Hematopoietic multipotent progenitor cell (in vitro differentiated cells): ENCODE measurements around a stretch of chr5.

- CAGE, long polyA plus RNA = no peak
Observed at GRCh38 chr5:138961647-138962676, 86.8 kb upstream of the LRRTM2 start.

DNA sequence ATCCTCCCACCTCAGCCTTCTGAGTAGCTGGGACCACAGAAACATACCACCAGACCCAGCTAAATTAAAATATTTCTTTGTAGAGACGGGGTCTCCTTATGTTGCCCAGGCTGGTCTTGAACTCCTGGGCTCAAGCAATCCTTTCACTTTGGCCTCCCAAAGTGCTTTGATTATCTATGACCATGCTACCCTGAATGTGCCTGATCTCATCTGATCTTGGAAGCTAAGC, 136.9 kb upstream of the LRRTM2 start:
- CAGE, long polyA plus RNA = no peak

DNA sequence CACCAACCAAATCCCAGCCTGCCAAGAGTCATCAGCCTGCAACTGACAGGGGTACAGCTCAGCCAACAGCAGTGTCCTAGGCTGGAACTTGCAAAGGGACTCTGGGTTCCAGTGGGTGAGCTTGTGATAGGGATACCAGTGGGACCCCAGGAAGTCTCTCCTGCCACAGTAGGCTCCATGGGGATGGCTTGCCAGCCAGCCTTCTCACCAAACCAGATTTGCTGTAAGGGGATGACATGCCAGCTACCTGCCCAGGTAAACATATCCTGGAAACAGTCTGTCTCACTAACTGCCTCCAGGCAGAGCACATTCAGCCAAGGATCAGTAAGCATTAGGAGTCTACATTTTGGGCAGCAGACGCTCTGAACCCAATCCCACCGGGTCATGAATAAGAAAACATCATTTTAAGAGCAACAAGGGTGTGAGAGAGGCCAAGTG, 49.9 kb downstream of the SIL1 start:
- CAGE, long polyA plus RNA = no peak

GRCh38 chr5:139274406-139274773, 19.1 kb upstream of the MATR3 start:
- CAGE, long polyA plus RNA = no peak

DNA sequence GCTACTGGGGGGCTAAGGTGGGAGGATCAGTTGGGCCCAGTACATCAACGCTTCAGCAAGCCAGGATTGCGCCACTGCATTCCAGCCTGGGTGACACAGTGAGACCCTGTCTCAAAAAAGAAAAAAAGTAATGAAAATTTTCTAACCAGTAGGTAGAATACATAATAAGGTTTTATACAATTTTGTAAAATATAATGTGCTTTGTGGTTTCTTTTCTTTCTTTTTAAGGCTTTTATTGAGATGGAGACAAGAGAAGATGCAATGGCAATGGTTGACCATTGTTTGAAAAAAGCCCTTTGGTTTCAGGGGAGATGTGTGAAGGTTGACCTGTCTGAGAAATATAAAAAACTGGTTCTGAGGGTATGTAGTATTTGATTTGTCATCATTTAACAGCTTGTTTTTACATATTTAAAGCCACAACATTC, 20.0 kb upstream of the PAIP2 start:
- CAGE, long polyA plus RNA = no peak

DNA sequence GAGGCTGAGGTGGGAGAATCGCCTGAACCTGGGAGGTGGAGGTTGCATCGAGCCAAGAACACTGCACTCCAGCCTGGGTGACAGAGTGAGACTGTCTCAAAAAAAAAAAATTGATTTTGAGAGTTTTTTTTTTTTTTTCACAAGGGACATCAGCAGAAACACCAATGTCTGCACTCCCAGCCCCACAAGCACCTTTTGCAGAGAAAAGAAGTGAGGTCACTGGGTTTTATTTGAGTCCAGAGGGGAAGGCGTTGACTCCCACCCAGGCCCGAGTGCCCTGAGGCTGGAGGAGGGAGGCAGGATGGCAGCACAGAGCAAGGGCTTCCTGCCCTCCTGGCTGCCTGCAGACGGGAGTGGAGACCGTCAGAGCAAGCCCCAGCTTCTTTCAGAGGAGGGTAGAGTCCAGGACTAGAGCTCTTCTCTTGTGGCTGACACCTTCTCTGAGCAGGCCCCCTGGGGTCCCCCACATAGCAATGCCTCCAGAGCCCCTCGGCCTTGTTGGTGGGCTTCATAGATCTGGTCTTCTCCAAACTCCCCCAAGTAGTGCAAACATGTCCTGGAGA, 2.3 kb downstream of the MZB1 start:
- CAGE, long polyA plus RNA = no peak

GRCh38 chr5:139392915-139393661, 1.8 kb downstream of the PROB1 start:
- CAGE, long polyA plus RNA = no peak

DNA sequence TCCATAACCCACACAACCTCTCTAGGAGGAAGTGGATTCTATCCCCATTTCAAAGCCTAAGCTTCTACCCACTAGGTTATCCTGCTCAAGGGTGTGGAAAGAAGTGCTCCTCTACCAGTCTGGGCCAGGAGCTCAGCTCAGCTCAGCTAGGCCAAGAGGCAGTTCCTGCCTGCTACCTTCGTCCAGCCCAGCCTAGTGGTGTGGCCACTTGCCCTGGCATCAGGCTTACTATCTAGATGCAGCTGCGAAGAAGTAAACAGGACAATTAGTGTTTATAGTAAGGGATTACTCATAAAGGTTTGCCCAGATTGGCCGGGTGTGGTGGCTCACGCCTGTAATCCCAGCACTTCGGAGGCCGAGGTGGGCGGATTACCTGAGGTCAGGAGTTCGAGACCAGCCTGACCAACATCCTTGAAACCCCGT, 12.7 kb upstream of the SPATA24 start:
- CAGE, long polyA plus RNA = no peak

DNA sequence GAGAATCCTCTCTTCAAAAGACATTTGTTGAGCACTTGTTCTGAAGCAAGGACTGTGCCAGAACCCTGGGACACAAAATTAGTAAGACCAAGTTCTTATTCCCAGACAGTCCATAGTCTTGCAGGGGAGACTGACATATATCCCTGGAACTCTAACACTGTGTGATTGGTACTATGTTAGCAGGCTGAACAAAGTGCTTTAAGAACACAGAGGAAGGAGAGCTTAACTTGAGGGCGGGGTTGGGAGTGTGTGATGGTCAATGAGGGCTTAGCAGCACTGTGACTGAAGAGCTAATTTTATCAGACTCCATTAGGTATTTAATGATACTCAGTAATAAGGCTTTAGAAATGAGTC, 14.9 kb upstream of the SPATA24 start:
- CAGE, long polyA plus RNA = no peak

- CAGE, long polyA plus RNA = no peak
Observed at GRCh38 chr5:139461692-139462168, 813 bp downstream of the ECSCR start.

DNA sequence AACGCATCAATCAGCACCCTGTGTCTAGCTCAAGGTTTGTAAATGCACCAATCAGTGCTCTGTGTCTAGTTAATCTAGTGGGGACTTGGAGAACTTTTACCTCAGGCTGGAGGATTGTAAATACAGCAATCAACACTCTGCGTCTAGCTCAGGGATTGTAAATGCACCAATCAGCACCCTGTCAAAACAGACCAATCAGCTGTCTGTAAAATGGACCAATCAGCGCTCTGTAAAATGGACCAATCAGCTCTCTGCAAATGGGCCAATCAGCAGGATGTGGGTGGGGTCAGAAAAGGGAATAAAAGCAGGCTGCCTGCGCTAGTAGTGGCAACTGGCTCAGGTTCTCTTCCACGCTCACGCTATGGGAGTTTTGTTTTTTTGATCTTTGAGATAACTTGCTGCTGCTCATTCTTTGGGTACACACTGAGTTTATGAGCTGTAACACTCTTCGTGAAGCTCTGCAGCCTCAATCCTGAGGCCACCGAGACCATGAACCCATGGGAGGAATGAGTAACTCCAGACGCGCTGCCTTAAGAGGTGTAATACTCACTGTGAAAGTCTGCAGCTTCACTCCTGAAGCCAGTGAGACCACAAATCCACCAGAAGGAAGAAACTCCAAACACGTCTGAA, 10.8 kb upstream of the UBE2D2 start:
- CAGE, long polyA plus RNA = no peak

DNA sequence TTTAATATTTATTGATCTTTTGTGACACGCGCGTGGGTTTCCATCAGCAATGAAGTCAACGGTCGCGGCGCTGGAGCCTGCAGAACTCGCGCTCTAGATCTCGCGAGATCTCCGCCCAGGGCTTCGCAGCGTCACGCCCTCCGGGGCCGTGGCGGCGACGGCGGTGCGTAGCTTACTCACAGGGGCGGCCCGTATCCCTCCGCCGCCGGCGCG, 187 bp upstream of the UBE2D2 start:
- CAGE, long polyA plus RNA = no peak

DNA sequence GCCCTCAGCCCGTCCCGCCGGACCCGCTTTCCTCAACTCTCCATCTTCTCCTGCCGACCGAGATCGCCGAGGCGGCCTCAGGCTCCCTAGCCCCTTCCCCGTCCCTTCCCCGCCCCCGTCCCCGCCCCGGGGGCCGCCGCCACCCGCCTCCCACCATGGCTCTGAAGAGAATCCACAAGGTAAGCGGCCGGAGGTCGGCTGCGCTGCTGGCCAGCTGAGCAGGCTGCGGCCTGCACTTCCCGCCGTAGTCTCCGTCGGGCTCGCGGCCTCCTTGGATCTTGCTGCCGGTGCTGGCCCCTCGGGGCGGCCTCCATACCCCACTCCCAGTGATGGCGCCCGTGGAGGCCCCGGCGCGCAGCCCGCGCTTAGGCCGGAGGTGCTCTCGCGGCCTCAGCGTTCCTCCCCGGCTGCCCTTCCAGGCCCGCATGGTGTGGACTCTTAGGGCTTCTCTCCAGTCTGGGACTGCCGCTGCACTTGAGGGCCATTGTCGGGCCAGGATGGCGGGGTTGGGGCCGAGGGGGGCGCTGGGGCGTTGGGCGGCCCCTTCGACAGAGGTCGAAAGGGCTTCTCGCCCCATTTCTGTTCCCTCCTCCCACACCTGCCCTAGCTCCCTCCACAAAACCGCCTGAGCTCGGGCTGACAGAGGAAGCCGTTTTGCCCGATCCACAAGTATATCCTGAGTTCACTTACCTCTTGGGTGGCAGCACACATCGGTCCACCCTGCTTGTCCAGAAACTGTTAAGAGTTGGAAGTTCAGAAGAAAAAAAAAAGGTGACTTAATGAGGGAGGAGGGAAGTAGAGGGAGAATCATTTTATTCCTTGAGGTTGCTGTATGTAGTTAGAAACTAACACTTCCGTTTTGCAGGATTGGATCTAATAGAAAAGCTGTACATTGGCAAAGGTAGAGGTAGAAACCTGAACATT, 760 bp downstream of the UBE2D2 start:
- CAGE, long polyA plus RNA = start-site peak on the plus strand centred at position 137 of the sequence, 46 bp wide, 454 reads

GRCh38 chr5:139654728-139655594, 6.8 kb downstream of the CXXC5 start:
- CAGE, long polyA plus RNA = no peak

DNA sequence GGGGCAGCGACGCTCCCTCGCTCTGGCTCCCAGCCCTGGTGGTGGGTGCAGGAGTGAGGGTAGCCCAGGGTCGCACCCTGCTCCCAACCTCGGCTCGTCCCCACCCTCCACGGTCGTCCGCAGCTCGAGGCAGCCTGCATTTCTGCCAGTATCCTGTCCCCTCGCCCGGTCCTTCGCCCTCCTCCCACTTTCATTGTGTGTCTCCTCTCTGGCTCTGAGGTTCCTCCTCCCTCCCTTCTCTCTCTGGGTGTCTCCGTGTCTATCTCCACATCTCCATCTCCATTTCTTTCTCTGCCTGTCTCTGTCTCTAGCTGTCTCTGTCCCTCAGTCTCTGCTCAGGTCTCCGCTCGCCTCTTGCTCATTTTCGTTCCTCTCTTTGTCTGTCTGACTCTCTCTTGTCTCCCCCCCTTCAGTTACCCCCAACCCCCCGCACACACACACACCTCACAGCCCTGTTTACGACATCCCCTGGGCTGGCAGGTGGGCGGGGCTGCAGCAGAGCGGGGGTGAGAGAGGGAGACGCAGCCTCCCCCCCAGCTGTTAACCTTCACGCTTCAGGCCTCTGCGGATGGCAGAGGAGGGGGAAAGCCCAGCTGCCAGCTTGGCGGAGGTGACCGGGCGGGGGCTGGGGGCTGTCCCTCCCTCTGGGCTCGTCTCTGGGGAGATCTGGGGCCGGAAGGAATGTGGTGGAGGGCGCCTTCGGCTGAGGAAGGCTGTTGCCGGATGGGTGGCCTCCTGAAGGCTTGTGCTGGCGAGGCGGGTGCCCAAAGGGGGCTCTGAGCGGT, 48.6 kb upstream of the PSD2 start:
- CAGE, long polyA plus RNA = no peak

DNA sequence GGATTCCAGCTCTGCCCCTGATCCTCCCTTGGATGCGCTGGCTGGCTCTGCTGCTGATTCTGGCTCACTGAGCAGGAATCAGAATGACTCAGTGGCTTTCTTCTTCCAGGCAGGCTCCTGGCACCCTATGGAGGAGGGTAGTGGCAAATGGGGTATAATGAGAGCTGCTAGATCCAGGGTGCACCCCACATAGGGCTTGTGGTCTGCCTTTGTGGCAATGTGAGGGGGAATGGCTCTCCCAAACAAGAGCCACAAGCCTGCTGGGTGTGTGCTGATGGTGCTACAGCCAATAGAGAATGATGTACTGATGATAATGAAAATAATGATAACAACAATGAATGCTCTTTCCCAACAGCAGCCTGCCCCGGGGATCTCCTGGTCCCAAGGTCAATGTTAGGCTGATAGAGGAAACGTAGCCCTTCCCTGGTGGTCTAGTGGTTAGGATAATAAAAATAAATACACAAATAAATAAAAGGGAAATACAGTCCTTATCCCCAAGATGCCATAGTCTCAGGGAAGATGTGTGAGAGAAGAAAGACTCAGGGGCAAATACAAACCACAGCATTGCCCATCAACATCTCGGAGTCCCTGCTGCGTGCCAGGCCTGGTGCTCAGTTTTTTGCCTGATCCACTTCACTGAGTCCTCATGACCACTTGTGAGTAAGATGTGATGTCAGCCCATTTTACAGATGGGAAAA, 34.9 kb upstream of the PSD2 start:
- CAGE, long polyA plus RNA = no peak

- CAGE, long polyA plus RNA = no peak
Observed at GRCh38 chr5:140107030-140107547, 6.8 kb upstream of the PURA start.

- CAGE, long polyA plus RNA = no peak
Observed at GRCh38 chr5:140108900-140109710, 4.8 kb upstream of the PURA start.

DNA sequence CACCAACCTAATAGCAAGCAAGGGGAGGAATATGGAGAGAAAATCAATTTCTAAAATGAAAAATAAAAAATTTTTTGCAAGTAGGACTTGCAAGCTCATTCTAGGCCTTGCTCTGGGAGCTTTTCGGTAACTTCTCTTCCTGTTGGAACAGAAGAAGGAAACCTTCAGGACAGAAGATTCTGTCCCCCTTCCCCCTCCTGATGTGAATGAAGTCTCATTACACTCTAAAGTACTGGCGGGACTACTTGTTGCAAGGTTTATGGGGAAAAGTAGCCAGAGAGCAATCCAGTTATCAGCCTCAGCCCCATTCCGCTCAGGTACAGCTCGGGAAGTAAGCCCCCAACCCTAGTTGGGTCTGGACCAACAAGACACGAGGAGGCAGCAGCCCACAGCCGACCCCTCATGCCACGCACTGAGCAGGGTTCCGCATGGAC, 559 bp upstream of the CYSTM1 start:
- CAGE, long polyA plus RNA = no peak

GRCh38 chr5:140243092-140244114, 59.5 kb downstream of the PFDN1 start:
- CAGE, long polyA plus RNA = no peak